ENCODE measurements around a stretch of chr15.

DNA sequence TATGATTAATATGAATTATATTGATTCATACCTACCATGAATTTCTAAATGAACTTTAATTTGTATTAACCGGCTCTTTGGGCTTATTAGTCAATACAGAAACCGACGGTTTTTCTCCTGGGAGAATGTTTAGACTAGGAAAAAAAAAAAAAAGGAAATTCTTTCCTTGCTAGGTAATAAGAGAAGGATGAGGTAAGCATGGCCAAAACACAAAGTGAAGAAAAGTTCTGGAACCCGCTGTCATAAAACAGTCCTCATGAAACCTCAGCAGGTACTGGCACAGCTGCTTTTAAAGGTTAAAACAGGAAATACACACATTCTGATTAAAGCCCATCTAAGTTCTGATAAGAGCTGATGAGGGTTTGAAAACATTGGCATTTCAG lies 30.8 kb upstream of the PSTPIP1 start:
- PRO-cap = no peak

- PRO-cap = no peak
Observed at GRCh38 chr15:77285086-77285910, 134.6 kb downstream of the PEAK1 start.

DNA sequence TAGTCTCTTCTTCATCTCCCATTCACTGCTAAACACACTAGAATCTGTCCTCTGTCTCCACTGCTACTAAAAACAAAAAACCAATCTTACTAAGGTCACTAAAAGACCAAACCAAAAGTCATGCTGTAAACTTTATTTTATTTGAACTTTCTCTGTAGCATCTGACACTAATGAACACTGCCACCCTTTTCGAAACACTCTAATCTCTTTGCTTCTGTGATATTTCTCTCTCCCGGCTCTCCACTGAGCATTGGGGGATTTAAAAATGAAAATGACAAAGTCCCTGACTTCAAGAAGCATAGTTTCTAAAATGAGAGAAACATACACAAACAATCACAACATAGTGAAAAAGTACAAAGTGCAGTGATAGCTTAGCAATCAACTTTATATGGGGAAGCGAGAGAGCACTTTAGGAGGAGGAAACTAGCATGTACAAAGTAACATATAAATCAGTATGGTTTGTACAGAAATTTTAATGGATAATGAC lies 61.5 kb downstream of the PEAK1 start:
- PRO-cap = no peak

- PRO-cap = no peak
Observed at GRCh38 chr15:77412149-77412613, 7.7 kb downstream of the PEAK1 start.

- PRO-cap = no peak
Observed at GRCh38 chr15:77419739-77419903, 283 bp downstream of the PEAK1 start.

DNA sequence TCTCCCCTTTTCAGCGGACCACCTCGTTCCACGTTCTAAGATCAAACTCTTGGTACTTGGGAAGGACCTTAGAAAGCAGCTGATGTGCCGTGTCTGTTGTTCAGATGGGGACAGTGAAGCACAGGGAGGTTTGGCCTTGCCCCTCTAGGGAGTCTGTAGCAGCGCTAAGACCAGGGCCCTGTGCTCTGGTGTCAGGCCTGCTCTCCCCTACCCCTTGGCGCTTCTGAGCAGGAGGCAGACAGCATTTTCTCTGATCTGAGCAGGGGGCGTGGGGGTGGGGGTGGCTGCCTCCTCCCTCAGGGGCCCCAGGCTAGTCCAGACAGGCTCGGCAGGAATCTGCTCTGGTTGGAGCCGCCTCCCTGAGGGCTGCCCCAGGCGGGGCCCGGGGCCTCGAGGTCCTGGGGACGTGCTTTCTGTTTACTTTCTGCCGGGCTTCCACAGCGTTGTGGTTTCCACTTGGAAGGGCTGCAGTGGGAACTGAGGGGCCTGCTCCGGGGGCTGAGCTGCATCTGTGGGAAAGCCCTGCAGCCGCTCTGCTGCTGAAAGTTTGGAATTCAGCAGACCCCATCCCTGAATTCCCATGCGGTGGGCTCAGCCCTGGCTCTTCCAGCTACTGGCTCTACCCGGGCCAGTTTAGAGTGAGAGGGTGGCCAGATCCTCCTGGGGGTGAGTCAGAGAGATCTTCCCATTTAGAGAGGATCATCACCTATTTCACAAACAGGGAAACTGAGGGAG lies 105.5 kb downstream of the LINGO1 start:
- PRO-cap = no peak

GRCh38 chr15:77608678-77609098 lies 24.0 kb downstream of the LINGO1 start:
- PRO-cap = no peak

DNA sequence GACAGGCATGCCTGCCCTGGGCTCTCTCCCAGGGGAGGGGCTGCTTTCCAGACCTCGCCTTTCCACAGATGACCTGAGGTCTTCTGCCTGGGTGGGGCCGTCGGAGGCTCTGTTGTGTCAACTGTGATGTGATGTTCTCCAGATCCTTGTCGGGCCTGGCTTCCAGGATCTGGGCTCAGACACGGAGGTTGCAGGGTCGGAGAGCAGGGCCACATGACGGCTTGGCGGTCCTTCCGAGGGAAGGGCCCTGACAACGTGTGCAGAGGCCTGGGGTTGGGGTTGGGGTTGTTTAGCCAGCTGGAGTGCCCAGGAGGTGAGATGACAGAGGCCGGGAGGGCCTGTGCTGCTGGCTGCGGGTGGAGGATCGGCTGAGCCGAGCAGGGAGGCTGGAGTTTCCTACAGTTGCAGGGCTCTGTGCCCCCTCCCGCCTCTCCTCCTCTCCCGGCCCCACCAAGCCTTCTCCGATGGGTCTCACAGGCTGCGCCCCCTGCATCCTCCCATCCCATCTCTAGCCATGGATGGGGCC lies 101.9 kb downstream of the TBC1D2B start:
- PRO-cap = no peak

GRCh38 chr15:78046845-78047857 lies 30.4 kb downstream of the TBC1D2B start:
- PRO-cap = no peak

- PRO-cap = no peak
Observed at GRCh38 chr15:78133813-78134235, 2.6 kb upstream of the CIB2 start.

- PRO-cap = unidirectional peak, plus-strand start at chr15:78210544
Observed at GRCh38 chr15:78210480-78210657, 24.0 kb downstream of the ACSBG1 start.

DNA sequence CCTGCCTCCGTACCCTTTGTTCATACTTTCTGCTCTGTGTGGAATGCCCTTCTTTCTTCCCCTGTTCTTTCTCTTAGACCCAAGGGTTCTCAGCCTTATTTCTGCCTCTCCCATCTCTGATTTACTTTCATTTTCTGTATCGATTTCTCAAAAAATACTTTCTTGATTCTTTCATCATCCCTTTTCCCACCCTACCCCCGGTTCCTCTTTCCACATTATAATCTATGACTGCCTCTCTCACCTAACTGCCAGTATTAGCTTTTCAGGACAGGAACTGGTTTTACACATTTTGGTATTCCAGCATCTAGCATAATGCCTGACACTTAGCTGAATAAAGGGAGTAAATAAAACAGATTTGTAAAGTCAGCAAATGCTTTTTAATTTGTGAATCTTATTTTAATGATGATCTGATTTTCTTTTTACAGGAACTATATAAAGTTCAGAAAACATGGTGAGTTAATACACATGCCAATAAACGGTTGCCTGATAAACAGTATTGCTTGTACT lies 1.3 kb downstream of the PSMA4 start:
- PRO-cap = no peak

DNA sequence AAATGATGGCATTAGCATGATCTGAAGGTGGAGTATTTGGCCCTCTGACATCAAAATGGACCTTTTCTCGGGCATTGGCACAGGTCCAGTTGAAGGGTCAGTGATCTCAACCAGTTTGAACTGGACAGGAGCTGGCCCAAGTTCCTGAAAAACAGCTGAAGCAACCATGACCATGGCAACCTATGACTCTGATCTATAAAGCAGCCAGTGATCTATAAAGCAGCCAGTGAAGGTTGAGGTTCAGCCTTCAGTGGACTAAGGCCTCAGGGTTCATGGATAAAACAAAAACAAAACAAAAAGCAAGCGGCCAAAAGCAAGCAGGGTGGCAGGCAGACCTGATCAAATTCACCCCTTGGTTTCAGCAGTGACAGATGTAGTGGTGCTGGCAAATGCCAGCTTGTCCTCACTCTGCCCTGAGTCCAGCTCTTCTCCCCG lies 10.0 kb upstream of the CHRNB4 start:
- PRO-cap = no peak

DNA sequence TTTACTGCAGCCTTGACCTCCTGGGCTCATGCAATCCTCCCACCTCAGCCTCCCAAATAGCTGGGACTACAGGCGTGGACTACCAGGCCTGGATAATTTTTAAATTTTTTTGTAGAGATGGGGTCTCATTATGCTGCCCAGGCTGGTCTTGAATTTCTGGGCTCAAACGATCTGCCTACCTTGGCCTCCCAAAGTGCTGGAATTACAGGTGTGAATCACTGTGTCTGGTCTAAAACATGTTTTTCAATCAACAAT lies 3.4 kb downstream of the ADAMTS7 start:
- PRO-cap = no peak

DNA sequence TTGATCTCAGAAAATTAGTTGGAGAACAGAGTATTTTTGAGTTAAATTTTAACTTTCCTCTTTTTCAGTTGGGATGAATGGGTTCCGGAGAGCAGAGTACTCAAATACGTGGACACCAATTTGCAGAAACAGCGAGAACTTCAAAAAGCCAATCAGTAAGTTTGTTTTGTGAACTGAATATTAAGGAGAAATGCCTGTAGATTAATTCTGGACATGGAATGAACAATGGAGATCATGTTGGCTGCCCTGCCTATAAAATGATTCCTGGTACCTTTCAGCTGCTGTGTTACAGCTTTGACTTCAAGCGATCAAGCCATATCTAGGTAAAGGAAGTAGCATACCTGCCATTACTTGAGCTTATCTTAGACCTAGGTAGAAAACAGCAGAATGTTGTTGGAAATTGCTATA lies 13.4 kb downstream of the MORF4L1 start:
- PRO-cap = no peak

DNA sequence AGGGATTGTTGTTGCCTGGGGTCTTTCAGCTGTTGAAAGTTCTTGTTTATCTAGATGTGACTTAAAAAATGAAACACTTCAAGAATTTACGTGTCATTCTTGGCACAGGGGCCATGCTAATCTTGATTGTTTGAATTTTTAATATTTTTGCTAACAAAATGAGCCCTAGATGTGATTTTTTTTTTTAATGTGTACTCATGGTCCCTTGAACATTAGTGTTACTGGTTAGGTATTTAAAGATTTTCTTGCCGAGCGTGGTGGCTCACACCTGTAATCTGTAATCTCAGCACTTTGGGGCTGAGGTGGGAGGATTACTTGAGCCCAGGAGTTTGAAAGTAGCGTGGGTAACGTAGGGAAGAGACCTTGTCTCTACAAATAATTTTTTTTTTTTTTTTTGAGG lies 26.1 kb downstream of the MORF4L1 start:
- PRO-cap = no peak

GRCh38 chr15:79886091-79886595 lies 10.7 kb downstream of the MTHFS start:
- PRO-cap = no peak

DNA sequence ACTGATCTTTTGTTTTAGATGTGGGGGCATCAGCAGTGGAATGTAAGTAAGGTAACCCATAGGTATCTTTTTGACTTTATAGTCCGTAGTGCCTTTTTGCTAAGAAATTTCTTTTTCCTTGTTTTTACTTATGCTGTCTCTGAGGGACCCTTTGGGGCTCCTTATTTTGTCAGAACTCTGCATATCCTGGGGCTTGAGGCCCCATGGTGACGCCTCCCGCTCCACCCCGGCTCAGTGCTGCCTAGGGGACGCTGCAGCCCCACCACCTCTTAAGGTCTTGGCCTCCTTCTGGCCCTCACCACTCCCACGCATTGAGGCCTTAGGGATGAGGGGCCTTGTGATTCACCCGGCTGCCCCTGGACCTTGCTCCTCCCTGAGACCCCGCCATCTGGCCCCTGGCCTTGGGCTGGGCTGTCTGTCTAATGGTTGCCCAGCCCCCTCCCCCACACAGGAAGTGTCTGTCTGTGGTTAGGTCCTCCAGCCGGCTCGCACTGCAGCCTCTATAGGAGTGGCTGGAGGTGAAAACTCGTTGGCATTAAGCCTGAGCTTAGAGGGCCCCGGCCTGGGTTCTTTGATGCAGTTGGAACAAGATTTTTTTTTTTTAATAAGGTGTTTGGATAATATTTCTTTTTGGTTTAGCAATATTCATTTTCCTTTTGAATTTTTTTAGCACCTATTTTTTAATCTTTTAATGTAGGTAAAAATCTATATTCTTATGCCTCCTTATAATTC lies 21.4 kb upstream of the MTHFS start:
- PRO-cap = no peak

DNA sequence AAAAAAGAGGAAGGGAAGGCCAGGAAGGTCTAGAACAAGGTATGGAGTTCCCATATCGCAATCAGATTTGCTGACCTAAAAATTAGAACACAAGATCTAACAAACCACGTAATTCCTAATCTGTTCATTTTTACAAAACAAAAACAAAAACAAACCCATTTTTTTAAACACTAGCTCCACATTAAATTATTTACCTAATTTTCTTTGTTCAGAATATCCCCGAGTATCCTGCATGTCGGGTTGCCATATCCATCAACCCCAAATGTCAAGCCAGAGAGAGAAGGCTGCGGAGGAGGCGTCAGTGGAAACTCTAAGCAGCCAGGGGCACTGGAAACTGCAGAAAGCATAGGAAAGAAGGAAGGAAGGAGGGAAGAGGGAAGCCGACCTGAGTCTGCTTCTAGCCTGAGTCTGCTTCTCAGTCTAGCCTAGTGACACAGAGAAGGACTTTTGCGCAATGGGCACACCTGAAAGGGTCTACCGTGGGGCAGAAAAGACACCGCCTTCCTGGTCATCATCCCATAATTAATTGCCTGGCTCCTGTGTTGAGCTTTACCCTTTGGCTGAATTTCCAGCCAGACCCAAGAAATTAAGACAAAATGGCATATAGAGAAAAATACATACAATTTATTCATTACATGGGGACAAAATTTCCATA lies 10.6 kb downstream of the BCL2A1 start:
- PRO-cap = no peak

- PRO-cap = no peak
Observed at GRCh38 chr15:79972881-79973314, 1.9 kb upstream of the BCL2A1 start.